Gallbladder (tissue), 1 donor: ENCODE measurements around a stretch of chr2.

DNA sequence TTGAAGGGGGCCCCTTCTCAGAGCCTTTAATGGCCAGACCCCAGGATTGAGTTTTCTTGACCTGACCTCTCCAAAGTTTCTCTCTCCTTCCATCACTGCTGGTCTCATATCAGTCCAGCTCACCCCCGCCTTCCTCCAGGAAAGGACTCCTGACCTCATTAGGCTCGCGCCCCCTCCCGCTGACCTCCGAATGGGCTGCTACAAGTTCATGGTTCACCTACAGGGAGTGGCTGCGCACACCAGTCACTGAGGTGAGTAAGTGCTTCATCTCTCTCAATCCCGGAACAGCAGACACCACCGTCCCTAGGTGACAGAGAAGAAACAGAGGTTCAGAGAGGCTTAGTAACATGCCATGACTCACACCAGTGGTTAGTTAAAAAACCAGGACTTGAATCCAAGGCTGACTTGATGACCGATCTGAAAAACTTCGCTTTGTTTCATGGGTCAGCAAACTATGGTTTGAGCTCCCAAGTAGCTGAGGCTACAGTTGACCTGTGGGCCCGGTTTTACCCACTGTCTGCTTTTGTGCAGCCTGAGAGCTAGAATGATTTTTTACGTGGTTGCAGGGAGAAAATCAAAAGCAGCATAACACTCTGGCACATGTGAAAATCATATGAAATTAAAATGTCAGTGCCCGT lies 42.0 kb downstream of the ZFP36L2 start:
- PRO-cap = no peak

DNA sequence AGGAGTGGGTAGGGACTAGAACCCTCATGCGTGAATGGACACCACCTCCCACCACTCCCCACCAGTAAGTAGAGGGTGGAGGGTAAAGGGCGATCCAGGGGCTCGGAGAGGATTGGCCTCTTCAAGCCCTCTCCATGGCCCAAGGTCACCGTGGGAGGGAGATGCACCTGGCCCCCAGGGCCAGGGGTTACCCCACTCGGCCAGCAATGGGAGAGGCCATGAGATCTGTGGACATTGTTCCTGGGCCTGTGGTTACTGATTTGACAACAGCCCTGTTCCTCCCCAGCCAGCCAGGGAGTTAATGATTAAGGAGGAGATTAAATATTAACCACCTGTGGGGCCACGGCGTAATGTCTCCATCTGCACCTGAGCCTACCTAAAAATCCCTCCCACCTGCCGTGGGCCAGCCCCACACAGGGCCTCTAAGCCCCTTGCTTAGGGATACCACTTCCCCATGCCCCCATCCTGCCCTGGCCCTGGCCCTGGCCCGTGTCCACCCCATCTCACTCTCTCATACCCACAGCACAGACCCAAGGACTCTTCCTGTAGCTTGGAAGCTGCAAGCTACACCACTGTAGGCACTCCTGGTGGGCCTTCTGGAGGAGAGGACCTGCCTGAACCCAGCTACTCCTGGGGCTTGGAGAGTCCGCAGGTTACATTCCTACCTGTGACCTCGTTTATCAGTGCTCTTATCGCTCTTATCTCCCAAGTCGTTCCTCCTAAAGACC lies 32.2 kb downstream of the ZFP36L2 start:
- PRO-cap = bidirectional peak, plus-strand start at position 324 of the sequence, minus-strand start at position 257 of the sequence

- PRO-cap = bidirectional peak, plus-strand start at chr2:43226867, minus-strand start at chr2:43226604; bidirectional peak, plus-strand start at chr2:43227449, minus-strand start at chr2:43227174; bidirectional peak, plus-strand start at chr2:43227510, minus-strand start at chr2:43227523; bidirectional peak, plus-strand start at chr2:43227868, minus-strand start at chr2:43227756
Measured at GRCh38 chr2:43226782-43227805, 688 bp upstream of the ZFP36L2 start.

- PRO-cap = no peak
Measured at GRCh38 chr2:43253895-43254348, 27.5 kb upstream of the ZFP36L2 start.

DNA sequence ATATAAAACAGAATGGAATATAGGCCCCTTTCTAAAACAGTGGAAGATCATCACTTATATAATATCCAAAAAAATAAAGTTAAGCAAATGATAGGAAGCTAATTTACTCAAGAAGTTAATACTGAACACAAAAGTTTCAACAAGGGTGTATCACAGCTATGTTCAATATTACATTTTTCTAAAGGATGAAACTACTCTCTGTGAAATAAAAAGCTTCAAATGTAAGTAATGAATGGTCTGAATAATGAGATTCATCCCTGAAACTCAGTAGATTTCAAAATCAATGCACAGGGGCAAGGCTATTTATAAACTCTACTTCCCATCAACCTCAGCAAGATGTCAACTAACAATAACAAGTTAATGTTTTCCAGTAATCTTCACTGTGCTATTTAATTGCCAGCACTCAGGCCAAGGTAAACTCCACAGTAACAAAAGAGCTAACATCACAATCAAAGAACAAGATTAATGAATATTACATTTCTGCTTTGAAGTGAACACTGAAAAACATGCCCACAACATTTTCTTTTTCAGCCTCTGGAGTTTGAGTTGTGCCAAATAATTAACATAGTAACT lies 144.2 kb upstream of the ZFP36L2 start:
- PRO-cap = no peak

- PRO-cap = no peak
Measured at GRCh38 chr2:43482716-43483425, 113.0 kb downstream of the THADA start.

GRCh38 chr2:43539971-43540606 lies 55.7 kb downstream of the THADA start:
- PRO-cap = no peak

GRCh38 chr2:43780043-43780497 lies 6.2 kb downstream of the DYNC2LI1 start:
- PRO-cap = no peak

GRCh38 chr2:43842252-43842775 lies 3.5 kb downstream of the ABCG8 start:
- PRO-cap = no peak

DNA sequence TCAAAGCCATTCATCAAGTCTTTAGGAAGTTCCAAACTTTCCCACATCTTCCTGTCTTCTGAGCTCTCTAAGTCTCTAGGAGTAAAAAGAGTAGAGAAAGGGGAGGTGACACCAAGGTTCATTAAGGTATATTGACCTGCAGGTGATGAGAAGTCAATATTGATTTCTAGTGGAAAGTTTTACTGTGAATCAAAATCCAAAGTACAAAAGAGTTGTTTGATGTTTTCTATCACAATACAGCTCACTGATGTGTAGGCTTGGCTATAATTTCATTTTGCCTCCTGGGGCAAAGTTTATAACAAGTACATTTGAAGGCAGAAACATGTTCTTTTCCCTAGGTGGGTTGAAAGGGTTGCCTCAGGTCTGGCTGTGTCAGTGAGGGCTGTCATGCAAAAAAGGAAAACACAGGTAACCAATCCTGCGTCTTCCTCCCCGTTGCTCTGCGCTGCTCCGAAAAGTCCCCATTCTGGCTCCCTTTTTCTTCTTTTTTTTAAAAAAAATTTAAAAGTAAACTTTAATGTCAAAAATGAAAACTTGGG lies 65.2 kb upstream of the LRPPRC start:
- PRO-cap = no peak

DNA sequence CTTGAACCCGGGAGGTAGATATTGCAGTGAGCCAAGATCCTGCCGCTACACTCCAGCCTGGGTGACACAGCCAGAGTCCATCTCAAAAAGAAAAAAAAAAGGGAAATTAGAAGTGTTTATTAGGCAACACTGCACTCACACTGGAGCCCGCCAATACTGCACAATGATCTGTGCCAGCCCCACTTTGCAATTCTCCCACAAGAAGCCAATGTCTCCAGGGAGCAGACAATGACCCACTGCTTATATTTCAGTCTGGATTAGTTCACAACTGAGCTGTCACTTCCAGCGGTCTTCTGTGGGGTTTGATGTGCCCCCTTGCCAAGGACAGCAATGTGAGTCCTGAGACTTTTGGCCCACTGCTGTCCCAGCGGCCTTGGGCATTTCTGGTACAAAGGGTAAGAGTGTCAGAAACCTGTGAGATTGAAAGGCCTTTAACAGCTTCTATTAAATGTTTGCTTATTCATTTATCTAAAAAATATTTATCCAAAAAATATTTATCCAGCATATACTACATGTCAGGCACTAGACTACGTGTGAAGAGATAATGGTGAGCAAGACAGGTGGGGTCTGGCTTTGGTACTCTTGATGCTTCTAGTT lies 85.6 kb upstream of the PPM1B start:
- PRO-cap = no peak

DNA sequence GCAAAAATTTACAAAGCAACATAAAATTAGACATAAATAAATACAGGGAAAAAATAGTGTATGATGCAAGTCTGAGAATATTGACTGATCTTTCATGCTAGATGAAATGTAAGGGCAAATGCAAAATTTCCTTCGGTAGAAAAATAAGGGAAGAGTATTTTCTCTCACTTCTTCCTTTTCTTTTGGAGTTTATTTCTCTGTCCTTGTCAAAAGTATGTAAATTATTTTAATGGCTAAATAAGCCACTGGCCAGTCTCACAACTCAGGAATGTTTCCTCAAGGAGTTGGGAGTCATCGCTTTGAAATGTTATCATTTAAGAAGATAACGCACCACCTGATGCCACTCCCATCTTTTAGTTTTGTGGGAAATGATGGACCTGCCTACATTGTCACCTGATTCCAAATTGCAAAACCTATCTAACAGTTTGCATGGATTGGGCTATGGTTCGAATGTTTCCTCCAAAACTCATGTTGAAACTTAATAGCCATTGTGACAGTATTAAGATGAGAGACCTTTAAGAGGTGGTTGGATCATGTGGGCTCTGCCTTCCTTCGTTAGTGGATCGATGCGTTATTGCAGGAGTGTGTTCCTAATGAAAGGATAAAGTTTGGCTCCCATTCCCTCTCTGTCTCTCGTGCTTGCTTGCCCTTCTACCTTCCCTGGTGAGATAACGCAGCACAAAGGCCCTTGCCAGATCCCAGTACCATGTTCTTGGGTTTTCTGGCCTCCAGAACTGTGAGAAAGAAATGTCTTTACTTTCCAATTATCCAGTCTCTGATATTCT lies 32.4 kb upstream of the PPM1B start:
- PRO-cap = no peak

DNA sequence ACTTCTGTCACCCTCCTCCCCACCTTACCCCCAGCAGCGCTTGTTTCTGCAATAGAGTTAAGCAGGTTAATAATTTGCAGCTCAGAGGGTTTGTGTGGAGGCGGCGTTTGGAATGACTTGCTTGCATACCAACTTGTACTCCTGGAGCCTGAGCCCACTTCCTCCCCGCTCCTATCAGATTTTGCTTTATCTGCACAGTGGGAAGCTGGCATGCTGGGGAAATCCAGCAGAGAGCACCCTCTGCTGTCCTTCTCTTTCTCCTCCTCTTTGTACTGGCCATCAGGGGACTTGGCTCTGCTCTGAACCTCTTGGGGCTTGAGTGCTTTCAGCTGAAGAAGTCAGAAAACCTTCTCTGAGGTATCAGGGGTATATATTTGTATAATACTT lies 16.3 kb downstream of the SLC3A1 start:
- PRO-cap = no peak

DNA sequence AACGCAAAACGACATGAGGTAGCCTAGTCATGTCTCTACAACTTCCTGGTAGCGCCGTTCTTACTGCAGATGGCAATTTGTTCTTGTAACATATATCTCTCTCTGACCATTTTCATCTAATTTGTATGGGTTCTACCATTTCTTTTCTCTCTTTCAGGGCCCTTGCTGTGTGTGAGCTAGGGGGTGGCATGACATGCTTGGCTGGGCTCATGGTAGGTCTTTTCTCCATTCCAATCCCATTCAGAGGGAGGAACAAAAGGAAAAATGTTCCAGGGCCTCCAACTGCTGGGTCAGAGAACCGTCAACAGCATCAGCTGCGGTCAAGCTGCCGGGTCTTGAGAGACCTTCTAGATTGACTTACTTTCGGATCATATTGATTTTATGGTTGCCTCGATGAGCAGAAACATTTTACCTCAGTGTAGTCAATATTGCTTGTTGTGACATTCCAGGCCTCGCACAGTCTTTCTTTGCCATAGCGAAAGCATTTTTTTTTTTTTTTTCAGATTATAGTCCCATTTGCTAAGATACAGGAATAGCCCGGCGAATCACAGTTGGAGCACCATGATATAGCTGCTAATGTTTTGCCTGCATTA lies 235.3 kb upstream of the SIX3 start:
- PRO-cap = no peak

DNA sequence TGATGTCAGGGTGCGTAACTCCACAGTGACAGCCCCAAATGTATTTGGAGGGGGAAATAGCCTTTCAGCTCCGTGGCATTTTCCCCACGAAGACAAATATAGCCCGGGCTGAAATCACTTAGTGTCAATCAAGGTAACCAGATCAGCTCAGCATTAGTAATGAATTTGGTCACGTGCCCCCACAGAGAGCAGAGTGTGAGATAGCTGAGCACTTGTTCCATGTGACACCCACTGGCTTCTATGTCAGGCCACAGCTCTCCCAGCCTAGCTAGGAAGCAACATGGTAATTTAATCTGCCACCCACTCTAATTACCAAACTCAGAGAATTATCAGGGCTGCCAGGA lies 233.2 kb upstream of the SIX2 start:
- PRO-cap = no peak

GRCh38 chr2:45459015-45459488 lies 152.0 kb downstream of the SRBD1 start:
- PRO-cap = no peak

DNA sequence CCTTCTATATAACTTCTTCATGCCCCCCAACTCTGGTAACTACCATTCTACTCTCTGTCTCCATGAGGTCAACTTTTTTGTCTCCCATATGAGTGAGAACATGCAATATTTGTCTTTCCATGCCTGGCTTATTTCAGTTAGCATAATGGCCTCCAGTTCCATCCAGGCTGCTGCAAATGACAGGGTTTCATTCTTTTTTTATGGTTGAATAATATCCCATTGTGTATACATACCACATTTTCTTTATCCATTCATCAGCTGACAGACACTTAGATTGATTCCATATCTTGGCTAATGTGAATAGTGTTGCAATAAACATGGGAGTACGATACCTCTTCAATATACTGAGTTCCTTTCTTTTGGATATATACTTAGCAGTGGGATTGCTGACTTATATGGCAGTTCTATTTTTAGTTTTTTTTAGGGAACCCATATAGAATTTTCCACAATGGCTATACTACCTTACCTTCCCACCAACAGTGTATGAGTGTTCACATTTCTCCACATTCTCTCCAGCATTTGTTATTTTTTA lies 112.4 kb downstream of the SRBD1 start:
- PRO-cap = no peak

DNA sequence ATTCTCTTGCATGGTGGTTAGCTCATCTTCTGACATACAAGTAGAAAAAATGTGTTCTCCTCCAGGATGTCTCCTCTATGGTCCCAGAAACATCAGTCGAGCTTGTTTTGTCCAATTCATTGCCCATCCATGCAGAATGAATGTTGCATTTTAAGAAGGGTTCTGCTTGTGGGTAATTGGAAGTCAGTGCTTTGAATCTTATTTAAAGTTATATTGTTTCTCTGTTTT lies 1.4 kb downstream of the PRKCE start:
- PRO-cap = no peak

- PRO-cap = no peak
Measured at GRCh38 chr2:45783909-45784663, 132.6 kb downstream of the PRKCE start.

- PRO-cap = no peak
Measured at GRCh38 chr2:46230112-46230448, 67.1 kb upstream of the EPAS1 start.